Camera-type eye (tissue), 1 donor: ENCODE measurements around a stretch of chr9.

DNA sequence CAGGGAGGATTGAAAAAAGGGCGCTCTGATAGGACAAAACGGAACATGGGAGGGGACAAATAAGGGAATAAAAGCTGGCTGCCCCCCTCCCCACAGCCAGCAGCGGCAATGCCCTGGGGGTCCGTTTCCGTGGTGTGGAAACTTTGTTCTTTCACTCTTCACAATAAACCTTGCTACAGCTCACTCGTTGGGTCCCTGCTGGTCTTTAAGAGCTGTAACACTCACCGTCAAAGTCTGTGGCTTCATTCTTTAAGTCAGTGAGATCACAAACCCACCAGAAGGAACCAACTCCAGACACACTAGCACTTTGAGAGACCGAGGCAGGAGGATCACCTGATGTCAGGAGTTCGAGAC is 54.4 kb upstream of the ZNF169 start:
- RAMPAGE, long total RNA = no peak

- RAMPAGE, long total RNA = no peak
Measured at GRCh38 chr9:94278246-94278445, 19.0 kb downstream of the ZNF169 start.

GRCh38 chr9:94553060-94553884 is 40.4 kb downstream of the FBP2 start:
- RAMPAGE, long total RNA = no peak

DNA sequence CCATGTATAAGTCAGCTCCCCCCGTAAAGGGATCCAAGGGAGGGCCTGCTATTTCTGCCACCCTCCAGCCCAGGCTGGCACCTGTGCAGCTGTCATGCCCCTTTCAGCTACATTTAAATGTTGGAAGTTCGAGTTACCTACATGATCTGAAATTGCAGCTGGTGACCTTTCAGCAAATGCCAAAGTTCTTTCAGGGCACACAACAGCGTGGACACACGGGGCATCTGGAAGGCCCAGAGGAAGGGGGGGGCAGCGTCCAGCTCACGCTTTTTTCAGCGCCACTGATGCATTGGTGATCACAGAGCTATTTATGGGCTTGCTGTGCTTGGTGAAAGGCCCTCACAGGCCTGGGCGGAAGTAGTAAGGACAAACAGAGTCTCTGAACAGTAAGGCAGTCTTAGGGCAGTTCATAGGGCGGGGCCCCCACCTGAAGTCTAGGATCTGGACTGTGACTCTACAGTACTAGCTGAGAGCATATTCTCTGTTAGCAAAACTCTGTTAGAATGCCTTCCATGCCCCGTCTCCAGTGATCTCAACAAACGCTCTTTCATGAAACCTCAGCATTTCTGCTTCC is 6.6 kb upstream of the FBP2 start:
- RAMPAGE, long total RNA = no peak

DNA sequence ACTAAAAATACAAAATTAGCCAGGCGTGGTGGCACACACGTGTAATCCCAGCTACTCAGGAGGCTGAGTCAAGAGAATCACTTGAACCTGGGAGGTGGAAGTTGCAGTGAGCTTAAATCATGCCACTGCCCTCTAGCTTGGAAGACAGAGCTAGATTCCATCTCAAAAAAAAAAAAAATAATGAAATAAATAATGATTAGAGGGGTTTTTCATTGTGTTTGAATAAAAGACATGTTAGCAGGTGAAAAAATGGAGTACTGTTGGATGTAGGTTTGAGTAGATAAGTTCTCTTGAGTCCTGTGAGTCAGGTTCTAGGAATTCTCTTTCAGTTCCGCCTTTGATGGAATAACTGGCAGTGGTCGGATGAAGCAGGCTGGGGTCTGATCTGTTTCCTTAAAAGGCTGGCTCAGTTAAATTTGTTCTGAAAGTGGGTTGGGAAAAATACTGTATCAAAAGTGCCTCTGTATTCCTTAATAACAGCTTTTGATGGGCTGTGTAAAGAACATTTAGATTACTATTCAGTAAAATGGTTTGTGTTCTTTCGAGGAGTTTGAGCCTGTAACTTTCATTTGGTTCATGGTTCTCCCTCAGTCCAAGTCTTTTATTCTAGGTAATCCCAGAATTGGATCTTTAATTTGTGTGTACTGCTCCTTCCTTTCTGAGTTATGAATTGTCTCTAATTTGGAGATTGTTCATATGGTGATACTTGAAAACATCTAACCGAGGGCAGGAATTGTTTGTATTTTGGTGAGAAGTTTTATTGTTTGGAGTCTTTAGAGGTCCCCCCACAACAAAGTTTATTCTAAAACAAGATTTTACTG is 73.4 kb downstream of the AOPEP start:
- RAMPAGE, long total RNA = no peak

GRCh38 chr9:94833609-94834291 is 107.3 kb downstream of the AOPEP start:
- RAMPAGE, long total RNA = no peak

DNA sequence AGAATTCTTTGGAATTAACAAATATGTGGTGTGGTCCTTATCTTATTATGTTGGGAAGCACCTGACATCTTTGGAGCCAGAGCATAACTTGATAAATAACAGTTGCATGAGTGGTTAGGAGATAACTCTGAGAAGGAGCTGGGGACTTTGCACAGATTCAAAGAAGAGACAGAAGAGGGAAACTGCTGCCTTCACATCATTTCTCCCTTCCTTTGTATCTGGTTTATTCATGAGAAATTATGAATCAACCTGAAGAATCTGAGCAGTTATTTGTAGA is 146.8 kb downstream of the AOPEP start:
- RAMPAGE, long total RNA = no peak

GRCh38 chr9:94919188-94919851 is 192.8 kb downstream of the AOPEP start:
- RAMPAGE, long total RNA = no peak

DNA sequence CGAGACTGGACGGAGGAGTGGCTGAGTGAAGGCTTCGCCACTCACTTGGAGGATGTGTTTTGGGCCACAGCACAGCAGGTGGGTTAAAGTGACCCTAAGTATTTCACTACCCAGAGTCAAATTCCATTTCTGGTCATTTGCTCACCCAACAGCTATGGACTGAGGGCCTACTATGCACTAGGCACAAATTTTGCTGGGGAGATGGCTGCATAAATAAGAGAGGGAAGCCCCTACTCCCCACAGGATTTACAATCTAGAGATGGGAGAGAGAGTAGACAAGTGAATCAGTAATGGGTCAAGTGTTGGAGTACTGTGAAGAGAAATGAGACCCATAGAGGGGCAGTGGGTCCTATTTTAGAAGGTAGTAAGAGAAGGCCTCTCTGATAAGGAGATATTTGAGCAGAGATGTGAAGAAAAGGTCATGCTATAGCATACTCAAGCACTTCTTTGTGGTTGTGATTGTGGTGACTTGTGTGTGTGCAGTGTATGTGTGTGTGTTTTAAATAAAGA is 197.7 kb downstream of the AOPEP start:
- RAMPAGE, long total RNA = no peak

GRCh38 chr9:94941260-94941778 is 214.8 kb downstream of the AOPEP start:
- RAMPAGE, long total RNA = no peak

GRCh38 chr9:94976090-94976561 is 249.6 kb downstream of the AOPEP start:
- RAMPAGE, long total RNA = no peak

DNA sequence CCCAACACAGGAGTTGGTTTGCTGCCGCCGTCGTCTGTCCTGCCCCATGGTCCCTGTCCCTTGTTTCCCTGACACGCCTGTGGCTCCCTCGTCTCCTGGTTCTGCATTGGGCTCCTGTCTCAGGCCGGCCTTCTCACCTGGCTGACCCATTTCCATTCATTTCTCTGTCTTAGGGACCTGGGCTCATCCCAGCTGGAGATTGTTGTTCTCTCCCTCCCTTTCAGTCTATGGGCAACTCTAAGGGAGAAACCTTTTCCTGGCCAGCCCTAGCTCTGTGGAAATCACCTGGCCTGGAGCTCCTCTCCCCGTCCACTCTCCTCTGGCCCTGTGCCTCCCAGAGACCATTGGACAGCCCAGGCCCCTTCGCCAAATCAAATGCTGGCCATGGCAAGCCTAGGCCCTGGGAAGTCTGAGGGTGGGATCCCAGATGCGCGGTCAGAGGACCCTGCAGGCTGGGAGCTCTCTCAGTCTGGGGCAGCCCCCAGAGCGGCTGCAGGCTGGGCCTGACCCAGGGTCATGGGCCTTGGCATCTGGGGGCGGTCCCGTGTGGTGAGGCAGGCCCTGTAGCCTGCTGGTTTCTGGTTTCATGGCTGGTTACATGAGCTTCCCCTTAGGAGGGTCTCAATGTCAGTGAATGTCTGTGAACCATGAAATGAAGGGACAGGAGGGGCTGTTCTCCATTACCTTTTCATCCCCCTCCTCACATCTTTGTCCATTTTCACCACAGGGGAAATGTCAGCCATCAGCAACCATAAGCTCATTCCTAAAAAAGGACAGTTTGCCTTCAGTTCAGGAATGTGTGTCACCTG is 253.5 kb downstream of the AOPEP start:
- RAMPAGE, long total RNA = no peak

- RAMPAGE, long total RNA = no peak
Measured at GRCh38 chr9:94984823-94985630, 258.5 kb downstream of the AOPEP start.

DNA sequence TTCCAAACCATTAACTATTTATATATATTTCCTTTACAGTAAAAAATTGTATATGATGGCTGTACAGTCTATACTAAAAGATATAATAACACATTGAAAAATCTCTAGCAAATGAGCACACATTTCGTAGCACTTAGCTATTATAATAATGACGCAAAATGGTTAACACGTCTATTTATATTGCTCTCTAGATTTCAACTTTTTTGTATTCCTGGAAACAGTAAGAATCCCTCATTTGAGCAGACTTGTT is 277.1 kb downstream of the AOPEP start:
- RAMPAGE, long total RNA = no peak

- RAMPAGE, long total RNA = no peak
Measured at GRCh38 chr9:95043844-95044387, 273.6 kb downstream of the FANCC start.

DNA sequence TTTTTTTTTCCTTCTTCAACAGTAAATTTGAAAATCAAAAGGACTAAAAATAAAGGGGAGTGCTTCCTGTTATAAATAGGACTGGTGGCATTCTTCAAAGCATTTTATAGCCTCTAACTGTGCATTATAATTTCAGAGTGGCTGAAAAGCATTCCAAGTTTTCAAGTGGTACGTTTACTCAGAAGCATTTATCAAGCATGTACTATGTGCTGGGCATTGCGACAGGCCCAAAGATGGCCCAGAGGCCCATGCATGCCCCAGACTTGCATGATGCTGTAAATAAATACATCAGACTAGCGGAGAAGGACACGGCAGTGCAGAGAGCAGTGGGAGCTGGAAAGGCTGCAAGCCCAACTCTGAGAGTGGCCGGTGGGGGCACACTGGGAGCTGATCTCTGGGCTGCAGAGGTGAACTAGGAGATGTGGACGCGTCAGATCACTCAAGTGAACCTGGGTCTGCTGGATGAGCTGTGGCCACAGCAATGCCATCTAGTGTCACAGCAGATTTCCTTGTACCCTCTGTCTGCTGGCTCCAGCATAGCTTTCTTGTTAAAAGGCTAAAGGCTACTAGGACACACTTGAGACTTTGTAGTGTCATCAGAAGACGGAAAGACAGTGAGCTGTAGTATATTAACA is 247.0 kb downstream of the FANCC start:
- RAMPAGE, long total RNA = no peak

GRCh38 chr9:95085403-95085586 is 232.2 kb downstream of the FANCC start:
- RAMPAGE, long total RNA = no peak

- RAMPAGE, long total RNA = no peak
Measured at GRCh38 chr9:95138518-95139076, 178.9 kb downstream of the FANCC start.

GRCh38 chr9:95157730-95158178 is 159.8 kb downstream of the FANCC start:
- RAMPAGE, long total RNA = no peak

- RAMPAGE, long total RNA = no peak
Measured at GRCh38 chr9:95409856-95410421, 92.4 kb upstream of the FANCC start.